Tongue (tissue), 2 donors: ENCODE data around the genes PLEKHO2 and PDCD7.

DNA sequence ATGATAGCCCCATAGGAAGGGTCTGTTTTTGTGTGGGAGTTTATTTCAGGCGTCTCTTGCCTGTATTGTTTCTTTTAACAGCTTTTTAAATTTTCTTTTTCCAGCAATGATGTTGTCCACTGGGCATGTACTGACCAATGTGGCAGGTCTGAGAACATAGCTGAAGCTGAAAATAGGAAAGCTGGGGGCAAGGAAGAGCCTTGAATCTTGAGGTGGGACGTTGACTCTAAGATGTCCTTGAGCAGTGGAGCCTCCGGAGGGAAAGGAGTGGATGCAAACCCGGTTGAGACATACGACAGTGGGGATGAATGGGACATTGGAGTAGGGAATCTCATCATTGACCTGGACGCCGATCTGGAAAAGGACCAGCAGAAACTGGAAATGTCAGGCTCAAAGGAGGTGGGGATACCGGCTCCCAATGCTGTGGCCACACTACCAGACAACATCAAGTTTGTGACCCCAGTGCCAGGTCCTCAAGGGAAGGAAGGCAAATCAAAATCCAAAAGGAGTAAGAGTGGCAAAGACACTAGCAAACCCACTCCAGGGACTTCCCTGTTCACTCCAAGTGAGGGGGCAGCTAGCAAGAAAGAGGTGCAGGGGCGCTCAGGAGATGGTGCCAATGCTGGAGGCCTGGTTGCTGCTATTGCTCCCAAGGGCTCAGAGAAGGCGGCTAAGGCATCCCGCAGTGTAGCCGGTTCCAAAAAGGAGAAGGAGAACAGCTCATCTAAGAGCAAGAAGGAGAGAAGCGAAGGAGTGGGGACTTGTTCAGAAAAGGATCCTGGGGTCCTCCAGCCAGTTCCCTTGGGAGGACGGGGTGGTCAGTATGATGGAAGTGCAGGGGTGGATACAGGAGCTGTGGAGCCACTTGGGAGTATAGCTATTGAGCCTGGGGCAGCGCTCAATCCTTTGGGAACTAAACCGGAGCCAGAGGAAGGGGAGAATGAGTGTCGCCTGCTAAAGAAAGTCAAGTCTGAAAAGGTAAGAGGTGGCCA is 39.1 kb downstream of the ZNF609 start:
- RAMPAGE, long total RNA, result no peak

DNA sequence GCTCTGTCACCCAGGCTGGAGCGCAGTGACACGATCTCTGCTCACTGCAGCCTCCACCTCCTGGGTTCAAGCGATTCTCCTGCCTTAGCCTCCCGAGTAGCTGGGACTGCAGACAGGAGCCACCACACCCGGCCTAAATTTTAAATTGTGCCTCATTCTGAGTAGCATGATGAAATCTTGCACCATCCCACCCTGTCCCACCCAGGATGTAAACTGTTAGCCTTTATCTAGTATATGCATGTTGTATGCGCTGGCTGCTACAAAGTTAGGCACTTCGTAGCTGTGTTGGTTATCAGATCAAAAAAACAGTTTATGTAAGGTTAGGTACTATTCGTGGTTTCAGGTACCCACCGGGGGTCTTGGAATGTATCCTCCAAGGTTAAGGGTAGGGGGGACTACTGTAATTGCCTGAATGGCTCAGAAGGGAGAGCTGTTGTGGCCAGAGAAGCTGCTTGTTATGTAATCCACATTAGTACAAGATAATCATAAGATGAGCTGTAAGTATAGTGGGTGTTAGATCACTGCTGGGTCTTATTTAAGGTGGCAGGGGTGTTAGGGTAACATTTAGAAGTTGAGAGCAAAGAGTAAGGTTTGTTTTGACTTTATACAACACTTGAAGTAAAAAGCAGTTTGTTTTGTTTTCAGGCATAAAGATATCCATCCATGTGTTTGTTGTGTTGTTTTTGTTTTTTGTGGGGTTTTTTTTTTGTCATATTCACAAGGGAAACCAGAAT is 103.7 kb downstream of the ZNF609 start:
- RAMPAGE, long total RNA, result no peak

GRCh38 chr15:64695355-64695974 is 79.9 kb downstream of the RBPMS2 start:
- RAMPAGE, long total RNA, result no peak

DNA sequence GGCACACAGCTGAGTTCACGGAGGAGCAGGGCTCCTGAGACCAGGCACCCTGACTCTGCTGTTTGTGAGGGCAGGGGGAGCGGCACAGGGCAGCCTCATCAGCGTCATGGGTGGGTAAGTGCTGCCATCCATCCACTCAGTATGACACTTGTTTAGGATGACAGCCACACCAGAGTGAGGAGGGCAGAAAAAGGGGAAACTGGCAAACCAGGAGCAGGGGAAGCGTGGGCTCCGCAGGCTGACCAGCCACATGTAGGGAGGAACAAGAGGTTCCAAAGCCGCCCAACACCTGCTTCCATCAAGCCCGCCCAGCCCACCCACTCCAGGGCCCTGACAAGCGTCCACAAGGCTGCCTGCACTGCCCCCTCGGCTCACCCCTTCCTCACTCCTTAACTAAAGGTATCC is 19.9 kb downstream of the RBPMS2 start:
- RAMPAGE, long total RNA, result no peak

DNA sequence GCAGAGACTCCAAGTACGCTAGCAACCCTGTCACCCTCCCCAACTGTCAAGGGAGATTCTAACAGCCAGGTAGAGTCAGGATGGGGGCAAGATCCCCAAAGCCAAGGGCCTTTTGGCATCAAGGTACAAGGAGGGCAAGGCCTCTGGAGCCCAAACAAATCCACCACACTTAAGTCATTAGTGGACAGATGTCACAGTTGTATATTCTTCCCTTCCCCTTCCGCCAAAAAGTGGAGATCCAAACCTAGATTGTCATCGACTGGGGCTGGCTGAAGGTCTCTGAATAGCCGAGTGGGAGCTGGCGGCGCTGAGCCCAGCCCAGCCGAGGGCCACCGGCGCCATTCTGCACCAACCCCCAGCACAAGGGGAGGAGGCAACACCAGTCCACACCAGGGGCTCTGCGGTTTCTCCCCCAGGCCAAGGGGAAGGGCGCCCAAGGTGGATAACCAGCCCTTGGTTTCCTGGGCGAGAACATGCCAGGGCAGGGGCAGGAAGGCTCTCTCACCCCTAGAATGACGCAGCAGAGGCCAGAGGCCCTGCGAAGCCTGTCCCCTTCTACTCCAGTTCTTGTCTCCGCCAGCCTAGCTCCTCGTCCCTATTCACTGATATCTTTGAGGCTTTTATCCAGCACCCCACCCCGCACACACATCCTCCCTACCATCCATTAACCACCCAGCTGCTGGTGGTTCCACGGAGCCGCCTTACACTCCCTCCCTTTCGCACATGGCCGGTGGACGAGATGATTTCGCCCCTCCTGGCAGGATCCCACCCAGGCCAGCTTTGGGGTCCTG is 1.4 kb downstream of the RBPMS2 start:
- RAMPAGE, long total RNA, result no peak

DNA sequence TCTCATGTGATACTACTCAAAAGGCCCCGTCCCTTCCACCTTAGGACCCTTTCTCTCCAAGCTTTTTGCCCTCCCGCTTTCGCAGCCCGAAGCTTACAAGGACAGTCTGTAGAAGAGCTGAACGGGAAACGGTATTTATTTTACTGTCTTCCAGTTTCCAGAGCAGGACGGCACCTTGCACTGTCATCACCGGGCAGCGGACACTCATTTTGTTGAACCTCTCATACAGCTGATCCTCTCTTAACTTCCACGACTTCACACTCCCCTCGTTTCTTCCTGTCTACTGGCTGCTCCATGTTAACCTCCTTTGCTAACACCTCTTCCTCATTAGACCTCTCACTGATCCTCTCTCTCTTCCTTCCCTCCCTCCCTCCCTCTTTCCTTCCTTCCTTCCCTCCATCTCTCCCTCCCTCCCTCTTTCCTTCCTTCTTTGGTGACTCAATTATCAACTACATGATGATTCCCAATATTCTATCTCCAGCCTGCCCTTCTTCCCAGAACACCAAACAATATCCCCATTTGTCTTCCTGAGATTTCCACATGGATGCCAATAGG is 5.5 kb upstream of the PLEKHO2 start:
- RAMPAGE, long total RNA, result no peak

- RAMPAGE, long total RNA, result no peak
Measured at GRCh38 chr15:64841143-64842038, at the start of gene PLEKHO2. Gene PLEKHO2, plus strand, starts transcription at chr15:64841915.

- RAMPAGE, long total RNA, result no peak
Measured at GRCh38 chr15:64865552-64866589, 24.2 kb downstream of the PLEKHO2 start.

DNA sequence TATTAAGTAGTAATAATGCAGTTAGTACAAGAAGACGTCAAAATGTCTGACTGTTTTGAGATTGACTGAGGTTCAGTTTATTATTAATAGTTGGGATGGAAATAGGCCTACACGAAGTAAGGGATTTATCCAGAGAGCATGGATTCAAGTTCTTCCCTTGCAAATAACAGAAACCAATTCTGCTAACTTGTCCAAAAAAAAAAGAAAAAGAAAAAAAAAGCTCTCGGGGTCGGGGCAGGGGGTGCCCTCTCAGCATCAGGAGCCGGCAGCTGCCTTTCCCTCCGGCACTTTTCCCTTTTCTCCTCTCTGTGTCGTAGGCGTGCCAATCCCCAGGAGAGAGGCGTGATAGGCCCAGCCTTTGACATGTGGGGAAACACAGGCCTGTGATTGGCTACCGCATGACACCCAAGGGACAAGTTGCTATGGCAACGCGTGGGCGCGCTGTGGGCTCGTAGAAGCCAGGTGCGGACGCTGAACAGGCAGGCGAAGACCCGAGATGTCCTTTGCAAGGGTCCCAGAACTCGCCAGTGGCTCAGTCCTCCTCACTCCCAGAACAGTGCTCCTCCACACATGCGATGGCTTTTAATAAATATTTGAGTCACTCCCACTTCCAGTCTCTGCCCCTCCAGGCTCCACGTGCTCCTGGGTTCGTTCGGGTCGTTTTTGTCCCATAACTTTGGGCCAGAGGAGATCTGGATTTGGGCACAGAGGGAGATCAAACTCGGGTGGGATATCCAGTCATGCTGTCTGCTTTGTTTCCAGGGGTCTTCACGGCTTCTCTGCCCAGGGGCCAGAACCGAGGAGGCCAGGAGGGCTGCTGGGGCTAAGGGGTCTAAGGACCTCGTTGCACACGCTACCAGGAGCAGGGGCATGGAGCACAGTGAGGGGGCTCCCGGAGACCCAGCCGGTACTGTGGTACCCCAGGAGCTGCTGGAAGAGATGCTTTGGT is 4.2 kb downstream of the SLC51B start:
- RAMPAGE, long total RNA, result no peak

DNA sequence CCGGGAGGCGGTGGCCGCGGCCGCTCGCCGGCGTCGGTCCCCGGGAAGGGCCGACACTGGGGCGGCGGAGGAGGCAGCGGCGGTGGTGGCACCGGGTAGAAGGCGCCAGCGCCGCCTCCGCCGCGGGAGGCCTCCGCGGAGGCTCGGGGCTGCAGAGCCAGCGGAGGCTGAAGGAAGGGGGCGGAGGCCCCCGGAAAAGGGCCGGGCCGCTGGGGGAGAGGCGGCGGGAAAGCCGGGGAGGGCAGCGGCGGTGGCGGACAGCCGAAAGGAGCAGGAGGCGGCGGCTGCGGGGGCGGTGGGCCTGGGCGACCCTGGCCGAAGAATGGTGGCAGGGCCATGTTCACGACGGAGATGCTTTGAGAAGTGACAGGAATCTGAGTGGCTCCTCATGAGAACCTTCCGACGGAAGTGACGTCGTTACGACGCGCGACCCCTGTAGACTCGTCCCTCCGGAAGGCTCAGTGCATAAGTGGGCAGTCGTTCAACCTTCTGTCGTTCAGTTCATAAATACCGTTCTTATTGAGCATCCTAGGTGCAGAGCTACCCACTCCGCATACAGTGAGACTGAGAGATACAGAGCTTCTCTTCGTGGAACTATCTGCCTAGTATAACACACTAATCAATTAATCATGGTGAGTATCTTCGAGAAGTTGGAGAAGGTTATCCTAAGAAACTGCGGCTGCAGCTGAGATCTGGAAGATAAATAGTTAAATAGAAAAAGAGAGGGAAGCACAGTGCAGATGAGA is at the start of gene PDCD7:
TSS of gene PDCD7 (minus strand) at position 365 of the 746 bp plus-strand sequence.
- RAMPAGE, long total RNA, result no peak

GRCh38 chr15:65184136-65184818 is 865 bp downstream of the CLPX start:
- RAMPAGE, long total RNA, result no peak

GRCh38 chr15:65196532-65197116 is 11.5 kb upstream of the CLPX start:
- RAMPAGE, long total RNA, result no peak

DNA sequence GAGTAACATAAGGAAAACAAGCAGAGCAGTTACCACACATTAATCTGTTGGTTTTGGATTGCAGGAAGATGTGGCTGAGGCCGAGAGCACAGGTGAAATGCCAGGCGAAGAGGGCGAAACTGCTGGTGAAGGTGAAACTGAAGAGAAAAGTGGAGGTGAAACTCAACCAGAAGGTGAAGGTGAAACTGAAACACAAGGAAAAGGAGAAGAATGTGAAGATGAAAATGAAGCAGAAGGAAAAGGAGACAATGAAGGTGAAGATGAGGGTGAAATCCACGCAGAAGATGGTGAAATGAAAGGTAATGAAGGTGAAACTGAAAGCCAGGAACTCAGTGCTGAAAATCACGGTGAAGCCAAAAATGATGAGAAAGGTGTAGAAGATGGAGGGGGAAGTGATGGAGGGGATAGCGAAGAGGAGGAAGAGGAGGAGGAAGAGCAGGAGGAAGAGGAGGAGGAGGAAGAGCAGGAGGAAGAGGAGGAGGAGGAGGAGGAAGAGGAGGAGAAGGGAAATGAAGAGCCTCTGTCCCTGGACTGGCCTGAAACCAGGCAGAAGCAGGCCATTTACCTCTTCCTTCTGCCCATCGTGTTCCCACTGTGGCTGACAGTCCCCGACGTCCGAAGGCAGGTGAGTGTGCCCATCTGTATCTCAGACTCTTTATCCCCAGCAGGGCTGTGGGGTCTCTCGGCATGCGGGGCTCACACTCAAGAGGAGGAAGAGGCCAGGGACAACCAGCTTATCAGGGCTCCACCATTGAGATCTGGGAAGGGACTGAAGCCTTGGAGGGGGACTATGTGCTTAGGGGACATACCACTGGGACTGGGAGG is 28.8 kb downstream of the SLC24A1 start:
- RAMPAGE, long total RNA, result no peak

GRCh38 chr15:65689774-65690331 is 68.1 kb downstream of the SLC24A1 start:
- RAMPAGE, long total RNA, result no peak

DNA sequence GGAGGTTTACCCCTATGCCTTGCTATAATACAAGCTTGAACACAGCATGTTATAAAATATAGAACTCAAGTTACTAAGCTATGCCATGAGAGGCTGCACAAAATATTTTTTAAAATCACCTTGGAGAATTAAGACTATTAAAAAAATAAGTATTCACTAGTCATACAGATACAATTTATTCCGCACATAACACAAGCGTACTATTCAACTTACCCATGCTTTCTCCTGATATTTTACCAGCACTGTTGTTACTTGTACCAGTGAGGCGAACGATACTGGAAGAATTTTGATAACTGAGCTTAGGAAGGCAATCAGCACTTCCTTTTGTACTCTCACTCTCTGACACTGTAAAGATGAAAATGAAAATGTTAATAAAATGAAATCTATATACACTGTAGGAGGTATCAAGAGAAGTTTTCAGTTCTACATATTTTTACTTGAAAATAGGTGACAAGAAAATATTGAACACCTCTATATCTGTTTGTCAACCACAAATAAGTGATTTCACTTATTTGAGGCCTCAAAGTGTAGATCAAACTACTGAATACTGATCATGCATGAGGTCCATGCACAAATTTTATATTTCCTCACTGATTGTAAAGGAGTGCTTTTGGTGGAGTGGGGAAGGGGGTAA is 74.5 kb downstream of the SLC24A1 start:
- RAMPAGE, long total RNA, result no peak

GRCh38 chr15:65789124-65789601 is 2.9 kb downstream of the DENND4A start:
- RAMPAGE, long total RNA, result no peak

- RAMPAGE, long total RNA, result no peak
Measured at GRCh38 chr15:65819539-65820217, 27.6 kb upstream of the DENND4A start.

DNA sequence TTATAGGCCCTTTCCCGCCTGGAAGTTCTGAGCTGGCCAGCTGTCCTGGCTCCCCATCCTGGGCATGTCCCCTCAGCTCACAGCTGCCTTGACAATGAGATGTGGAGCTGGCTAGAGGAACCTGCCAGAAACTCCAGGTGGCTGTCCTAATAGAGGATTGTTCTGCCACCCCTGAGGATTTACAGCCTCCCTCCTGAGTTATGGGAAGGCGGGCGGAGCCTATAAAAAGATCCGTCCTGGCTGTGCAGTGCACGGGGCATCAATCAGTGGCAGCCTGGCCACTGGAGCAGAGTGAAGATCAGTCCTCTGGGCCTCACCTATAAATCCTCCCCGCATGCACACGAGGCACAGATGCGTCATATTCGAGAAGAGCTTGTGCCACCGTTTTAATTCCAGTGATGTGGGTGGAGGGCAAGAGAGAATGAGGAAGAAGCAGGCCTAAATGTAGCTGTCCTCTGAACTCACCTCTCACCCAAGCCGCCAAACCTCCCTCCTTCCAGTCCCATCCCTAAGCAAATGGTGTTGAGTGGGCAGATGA is 90.0 kb downstream of the MEGF11 start:
- RAMPAGE, long total RNA, result no peak

DNA sequence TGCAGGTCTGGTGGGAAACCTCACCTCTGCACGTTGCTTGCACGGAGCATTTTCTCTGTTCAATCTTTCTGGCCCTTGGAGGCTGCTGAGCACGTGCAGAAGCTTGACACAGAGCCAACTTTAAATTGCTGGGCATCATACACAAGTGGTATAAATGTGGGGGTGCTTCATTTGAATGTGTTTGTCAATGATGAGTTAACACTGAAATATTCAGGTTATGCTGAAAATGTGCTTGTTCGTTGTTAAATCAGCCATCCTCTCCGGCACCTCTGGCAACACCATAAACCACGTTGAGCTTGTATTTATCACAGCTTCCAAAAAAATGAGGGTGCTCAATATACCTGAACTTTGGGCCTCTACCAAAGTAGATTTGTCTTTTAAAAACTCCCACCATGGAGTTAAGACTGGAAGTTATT is 1.1 kb downstream of the DIS3L start:
- RAMPAGE, long total RNA, result no peak

- RAMPAGE, long total RNA, result no peak
Measured at GRCh38 chr15:66434776-66435564, 48.3 kb downstream of the MAP2K1 start.